IMR-90 (cell line): ENCODE measurements around the genes PEX10 and PLCH2.

DNA sequence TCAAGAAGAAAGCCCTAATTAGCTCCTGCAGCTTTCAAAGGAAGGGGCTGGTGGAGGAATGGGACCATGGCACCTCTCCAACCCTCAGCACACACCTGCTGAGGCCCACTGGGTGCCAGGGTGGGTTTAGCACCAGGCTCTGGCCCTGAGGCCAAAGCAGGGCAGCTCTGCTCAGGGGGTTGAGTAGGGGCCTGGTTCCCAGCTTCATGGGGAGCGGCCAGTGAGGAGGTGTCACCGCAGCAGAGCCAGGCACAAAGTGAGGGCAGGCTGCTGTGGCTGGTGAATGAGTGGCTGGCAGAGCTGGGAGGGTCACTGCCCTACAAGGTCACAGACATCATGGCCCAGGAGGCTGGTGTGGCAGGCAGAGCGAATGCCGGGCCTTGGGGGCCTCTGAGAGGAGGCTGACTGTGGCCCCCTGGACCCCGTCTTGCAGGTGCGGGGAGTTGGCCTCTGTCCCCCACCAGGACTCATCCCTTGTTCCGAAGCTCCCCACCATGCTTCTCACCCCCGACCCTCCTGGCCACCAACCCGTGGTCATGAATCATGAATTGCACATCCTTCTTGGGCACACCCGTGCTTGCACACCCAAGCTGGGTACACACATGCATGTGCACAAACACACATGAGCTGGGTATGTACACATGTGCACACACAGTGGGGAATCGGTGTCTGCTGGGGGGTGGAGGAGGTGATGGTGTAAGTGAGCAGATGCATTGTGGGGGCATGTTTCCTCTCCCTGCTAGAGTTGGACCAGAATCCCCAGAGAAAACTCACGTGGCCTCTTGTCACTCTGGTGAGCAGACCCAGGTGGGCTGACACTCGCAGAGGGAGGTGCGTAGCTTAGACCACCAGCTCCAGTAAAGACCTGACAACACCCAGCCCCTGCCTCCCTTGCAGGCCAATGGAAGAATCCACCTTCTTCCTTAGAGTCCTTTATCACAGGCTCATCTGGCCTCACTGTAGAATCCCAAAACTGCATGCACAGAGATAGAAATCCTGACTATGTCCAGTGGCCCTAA is 4.8 kb upstream of the GNB1 start:
- RRBS, result no CpG with 5 or more reads among the region's 14 CpGs
CAGE:
- cytosol, long polyA plus RNA, result no peak
- long polyA plus RNA, result no peak
- nucleus, long polyA plus RNA, result no peak

- RRBS, result no CpG with 5 or more reads among the region's 14 CpGs
CAGE:
- cytosol, long polyA plus RNA, result no peak
- long polyA plus RNA, result no peak
- nucleus, long polyA plus RNA, result no peak
These were observed 7.4 kb downstream of the CFAP74 start for GRCh38 chr1:1996172-1996662.

DNA sequence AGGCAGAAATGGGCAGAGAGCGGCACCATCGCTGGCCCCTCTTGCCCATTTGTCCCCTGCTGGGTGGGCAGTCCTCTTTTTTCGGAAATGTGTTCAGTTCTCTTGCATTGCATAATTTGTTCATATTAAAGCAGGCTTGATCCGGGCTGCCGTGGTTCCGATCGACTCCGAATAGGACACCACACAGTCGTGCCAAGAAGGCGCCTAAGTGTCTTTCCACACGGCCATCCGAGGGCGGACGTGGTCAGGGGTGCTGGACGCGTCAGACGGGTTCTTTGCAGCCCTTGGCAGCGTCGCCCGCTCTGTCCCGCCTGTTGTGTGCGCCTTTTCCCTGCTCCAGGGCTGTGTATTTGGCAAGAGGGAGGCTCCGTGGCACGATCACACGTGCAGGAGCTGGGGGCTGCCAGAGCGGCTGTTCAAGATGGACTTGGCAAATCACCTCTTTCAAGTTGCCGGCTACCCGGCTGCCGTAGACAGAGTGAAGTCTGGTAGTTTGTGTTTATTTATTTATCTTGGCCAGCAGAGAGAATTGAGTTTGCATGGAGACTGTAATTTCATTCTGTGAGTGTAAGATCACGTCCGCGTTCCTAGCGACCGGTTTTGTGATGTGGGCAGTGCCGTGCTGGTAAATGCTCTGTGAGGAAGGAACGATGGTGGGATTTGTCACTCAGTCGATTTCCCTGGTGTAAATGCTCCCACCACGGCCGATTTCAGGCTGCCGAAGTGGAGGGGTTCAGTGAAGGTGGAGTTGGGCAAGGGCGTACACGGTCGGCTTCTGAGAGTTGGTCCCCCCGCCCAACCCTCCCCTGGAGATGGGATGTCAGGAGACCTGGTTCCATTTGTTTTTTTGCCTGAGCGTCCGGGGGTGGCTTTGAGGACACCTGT is 31.9 kb downstream of the PRKCZ start:
- RRBS, result no CpG with 5 or more reads among the region's 46 CpGs
CAGE:
- cytosol, long polyA plus RNA, result no peak
- long polyA plus RNA, result no peak
- nucleus, long polyA plus RNA, result no peak

GRCh38 chr1:2139797-2140371 is 54.7 kb downstream of the FAAP20 start:
- RRBS, result no CpG with 5 or more reads among the region's 6 CpGs
CAGE:
- cytosol, long polyA plus RNA, result no peak
- long polyA plus RNA, result no peak
- nucleus, long polyA plus RNA, result no peak

DNA sequence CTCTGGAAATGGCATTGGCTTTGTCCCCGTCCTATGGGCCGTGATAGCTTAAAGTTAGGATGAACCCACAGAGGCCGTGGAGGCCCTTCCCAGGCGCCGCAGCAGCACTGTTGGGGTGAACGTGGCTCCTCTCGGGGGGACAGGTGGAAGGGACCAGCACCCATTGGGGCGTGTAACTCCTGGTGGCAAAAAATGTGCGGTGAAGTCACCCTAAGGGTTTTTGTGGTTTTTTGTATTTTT is 27.3 kb downstream of the FAAP20 start:
- RRBS, result no CpG with 5 or more reads among the region's 9 CpGs
CAGE:
- cytosol, long polyA plus RNA, result no peak
- long polyA plus RNA, result no peak
- nucleus, long polyA plus RNA, result no peak

DNA sequence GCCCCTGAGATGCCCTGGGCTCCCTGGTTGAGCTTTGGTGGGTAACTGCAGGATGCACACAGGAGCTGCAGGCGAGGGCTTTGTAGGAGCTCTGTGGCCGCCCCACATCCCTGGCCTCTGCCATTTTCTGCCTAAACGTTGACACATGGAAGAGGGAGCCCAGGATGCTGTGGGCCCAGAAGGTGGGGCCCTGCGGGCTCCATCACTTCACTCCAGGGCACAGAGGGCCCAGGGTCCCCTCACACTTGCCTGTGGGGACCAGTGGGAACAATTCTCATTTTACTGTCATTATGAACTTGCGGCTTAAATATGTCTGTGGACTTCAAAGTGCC is 12.8 kb downstream of the SKI start:
- RRBS, result no CpG with 5 or more reads among the region's 5 CpGs
CAGE:
- cytosol, long polyA plus RNA, result no peak
- long polyA plus RNA, result no peak
- nucleus, long polyA plus RNA, result no peak

- RRBS, result no CpG with 5 or more reads among the region's 40 CpGs
CAGE:
- cytosol, long polyA plus RNA, result no peak
- long polyA plus RNA, result no peak
- nucleus, long polyA plus RNA, result no peak
These were observed 20.0 kb downstream of the SKI start for GRCh38 chr1:2247734-2248941.

DNA sequence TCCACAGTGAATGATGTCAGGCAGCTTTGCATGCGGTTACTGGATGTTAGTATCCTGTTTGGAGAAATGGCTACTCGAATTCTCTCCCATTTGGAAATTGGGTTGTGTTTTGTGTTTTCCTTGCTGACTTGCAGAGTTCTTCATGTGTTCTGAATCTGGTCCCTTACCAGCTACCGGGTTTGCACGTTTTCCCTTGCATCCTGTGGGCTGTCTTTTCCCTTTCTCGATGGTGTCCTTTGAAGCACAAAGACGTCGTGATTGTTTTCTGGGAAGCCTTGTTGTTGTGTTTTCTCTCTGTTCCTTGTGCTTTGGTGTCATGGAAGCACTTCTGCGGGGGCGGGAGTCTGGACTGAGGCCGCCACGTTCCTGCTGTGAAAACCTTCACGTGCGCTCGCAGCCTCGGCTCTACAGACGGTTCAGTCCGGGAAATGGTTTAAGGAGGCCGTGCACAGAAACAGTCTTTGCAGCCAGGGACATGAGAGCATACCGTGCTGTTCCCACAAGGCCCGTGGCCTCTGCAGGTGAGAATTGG is 68.4 kb downstream of the SKI start:
- RRBS, result no CpG with 5 or more reads among the region's 20 CpGs
CAGE:
- cytosol, long polyA plus RNA, result no peak
- long polyA plus RNA, result no peak
- nucleus, long polyA plus RNA, result no peak

GRCh38 chr1:2304786-2305590 is 76.9 kb downstream of the SKI start:
- RRBS, result no CpG with 5 or more reads among the region's 43 CpGs
CAGE:
- cytosol, long polyA plus RNA, result no peak
- long polyA plus RNA, result no peak
- nucleus, long polyA plus RNA, result no peak

DNA sequence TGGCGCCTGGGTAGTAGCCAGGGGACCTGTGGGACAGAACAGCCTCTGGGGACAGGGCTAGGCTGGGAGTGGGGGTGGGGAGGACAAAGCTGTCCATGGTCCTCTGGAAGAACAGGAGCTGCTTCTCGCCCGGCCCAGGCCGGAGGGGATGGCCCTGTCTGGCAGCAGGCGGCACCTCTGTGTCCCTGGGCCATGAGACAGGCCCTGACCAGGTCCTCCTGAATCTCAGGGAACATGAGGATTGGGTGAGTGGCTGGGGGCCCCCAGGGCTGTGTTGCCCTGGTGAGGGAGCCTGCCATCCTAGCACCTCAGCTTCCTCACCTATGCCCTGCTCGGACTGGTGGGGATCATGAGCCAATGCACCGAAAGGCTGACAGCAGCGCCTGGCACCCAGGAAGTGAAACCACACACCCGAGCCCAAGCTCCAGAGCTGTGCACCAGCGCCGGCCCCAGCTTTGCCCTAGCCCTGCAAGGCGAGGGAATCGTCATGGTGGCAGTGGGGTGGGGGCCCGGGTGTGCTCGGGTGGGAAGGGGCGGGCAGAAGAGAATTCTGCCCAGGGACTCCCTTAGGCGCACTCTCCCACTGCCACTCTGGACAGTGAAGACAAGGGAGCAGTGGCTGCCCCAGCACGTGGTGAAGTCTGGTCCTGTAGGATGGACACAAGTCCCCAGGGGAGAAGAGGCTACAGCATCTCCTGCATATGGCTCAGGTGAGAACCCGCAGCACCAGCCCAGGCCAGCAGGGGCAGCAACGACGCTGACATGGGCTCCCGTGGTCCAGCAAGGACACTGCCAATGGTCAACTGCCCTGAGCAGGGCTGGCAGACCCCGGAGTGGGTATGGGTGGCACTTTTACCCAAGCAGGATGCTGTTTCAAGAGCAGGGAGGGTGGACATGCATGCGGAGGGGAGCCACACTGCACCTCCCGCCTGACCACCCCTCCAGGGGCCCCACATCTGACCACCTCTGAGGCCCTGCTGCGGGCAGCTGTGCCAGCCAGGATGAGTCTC is 9.0 kb downstream of the MORN1 start:
- RRBS, result 74% methylated on average over 4 of the region's 26 CpGs
CAGE:
- cytosol, long polyA plus RNA, result no peak
- long polyA plus RNA, result no peak
- nucleus, long polyA plus RNA, result no peak

DNA sequence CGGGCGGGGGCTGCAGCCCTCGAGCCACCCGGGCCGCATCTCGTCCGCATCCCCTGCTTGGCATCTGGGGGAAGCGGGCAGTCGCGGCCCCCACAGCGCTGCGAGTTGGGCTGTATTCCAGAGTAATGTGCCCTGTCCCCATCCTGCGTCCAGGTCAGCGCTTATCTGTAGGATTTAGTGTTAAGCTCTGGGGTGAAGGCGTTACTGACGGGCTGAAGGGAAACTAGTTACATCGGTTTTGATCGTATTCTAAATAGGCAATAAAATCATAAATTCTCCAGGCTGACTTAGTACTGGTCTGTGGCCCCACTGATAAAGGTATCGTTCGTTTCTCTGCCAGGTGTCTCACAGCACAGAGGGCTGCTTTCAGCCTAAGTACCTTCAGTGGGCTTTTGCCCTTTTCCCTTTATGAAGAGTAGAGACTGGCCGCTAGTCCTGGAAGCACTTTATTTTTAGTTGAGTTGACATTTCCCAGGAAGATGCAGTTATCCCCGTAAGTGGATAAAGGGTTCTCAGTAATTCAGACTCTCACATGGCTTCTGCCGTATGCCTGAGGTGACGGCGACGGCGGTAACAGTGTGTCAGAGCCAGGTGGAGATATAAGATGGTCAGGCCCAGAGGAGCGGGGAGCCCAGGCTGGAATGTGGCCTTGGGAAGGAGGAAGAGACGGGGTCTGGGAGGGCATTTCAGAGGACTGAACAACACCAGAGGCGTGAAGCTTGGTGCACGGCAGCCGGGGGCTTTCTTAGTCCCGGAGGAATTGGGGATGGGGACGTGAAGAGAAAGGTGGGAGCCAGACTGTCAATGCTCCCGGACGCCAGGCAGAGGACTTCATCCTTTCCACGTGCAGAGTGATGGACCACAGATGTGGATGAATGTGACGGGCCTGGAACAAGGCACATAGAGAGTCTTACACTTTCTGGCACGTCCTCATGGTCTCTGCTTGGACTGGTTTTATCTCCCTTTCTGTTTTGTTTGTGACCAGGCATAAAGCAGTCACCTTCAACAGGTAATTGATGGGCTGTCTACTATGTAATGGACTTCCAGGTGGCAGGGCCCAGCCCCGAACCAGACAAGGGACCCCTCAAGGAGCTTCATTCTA is 933 bp downstream of the RER1 start:
- RRBS, result 54% methylated on average over 4 of the region's 40 CpGs
CAGE:
- cytosol, long polyA plus RNA, result no peak
- long polyA plus RNA, result no peak
- nucleus, long polyA plus RNA, result no peak

GRCh38 chr1:2411777-2412635 is at the start of gene PEX10:
Gene PEX10 (minus strand): TSS chr1:2412564.
- RRBS, result 2% methylated on average over 36 of the region's 75 CpGs
CAGE:
- cytosol, long polyA plus RNA, result start-site peak on the minus strand at chr1:2412514-2412549, 74 and 248 reads in 2 replicates
- long polyA plus RNA, result start-site peak on the minus strand at chr1:2412514-2412534, 70 and 118 reads in 2 replicates
- nucleus, long polyA plus RNA, result start-site peak on the minus strand at chr1:2412514-2412543, 47 and 23 reads in 2 replicates

DNA sequence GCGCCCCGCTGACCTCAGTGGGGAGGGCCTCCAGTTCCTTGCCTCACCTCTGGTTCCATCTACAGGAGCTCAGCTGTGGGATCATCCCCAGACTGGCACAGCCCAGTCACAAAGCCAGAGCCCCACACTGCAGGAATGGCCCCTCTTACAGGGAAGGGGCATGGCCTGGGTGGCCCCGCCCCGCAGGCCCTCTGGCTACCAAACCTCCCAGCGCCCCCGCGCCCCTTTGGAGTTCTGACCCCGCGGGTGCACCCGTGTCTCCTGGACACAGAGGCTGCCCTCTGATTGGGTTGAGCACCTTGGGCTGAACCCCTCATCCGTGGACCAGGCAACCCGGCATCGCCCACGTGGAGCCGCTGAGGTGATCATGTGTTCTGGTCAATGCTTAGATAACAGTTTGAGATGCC is 1.4 kb upstream of the PEX10 start:
- RRBS, result no CpG with 5 or more reads among the region's 15 CpGs
CAGE:
- cytosol, long polyA plus RNA, result no peak
- long polyA plus RNA, result no peak
- nucleus, long polyA plus RNA, result no peak

DNA sequence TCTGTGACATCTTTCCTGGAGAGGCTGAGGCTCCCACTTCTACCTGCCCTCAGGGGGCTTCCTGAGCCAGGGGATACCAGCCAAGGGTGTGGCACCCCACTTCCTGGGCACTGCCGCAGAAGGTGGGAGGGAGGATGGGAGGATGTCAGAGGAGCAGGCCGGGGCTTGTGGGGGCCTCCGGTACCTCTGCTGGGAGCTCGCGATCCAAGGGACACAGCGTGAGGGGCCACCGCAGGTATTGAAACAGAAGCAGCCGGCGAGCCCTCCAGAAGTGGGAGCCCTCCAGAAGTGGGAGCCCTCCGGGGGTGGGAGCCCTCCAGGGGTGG is 15.1 kb upstream of the PEX10 start:
- RRBS, result 87% methylated on average over 7 of the region's 10 CpGs
CAGE:
- cytosol, long polyA plus RNA, result no peak
- long polyA plus RNA, result no peak
- nucleus, long polyA plus RNA, result no peak

DNA sequence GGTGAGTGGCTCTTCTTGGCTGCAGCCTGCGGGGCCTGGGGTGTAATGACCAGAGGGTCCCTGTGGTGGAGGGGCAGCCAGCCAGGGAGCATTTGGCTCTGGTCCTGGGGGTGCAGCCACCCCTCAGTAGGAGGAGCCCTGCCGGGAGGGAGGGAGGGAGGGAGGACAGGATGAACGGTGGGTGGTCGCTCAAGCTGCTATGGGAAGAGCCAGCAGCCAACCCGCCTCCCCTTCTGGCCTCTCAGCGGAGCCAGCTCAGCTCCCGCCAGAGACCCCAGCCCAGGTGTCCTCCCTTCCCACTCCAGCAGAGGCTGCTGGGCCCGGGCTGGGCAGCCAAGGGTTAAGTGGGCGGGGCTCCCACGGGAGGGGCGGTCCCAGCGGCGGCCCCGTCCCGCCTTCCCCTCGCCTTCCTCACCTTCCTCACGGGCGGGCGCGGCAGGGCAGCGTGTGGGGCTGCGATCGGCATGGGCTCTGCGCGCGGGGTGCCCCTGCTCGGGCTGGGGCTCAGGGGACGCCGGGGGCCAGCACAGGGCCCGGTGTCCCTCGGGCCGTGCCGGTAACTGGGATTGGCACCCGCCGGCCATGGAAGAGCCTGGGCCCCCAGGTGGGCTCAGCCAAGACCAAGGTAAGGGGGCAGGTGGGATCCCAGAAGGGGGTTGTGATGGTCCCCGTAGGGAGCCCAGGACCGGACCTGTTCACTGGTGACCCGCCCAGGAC is 8.9 kb upstream of the PLCH2 start:
- RRBS, result 5% methylated on average over 3 of the region's 38 CpGs
CAGE:
- cytosol, long polyA plus RNA, result no peak
- long polyA plus RNA, result no peak
- nucleus, long polyA plus RNA, result no peak

DNA sequence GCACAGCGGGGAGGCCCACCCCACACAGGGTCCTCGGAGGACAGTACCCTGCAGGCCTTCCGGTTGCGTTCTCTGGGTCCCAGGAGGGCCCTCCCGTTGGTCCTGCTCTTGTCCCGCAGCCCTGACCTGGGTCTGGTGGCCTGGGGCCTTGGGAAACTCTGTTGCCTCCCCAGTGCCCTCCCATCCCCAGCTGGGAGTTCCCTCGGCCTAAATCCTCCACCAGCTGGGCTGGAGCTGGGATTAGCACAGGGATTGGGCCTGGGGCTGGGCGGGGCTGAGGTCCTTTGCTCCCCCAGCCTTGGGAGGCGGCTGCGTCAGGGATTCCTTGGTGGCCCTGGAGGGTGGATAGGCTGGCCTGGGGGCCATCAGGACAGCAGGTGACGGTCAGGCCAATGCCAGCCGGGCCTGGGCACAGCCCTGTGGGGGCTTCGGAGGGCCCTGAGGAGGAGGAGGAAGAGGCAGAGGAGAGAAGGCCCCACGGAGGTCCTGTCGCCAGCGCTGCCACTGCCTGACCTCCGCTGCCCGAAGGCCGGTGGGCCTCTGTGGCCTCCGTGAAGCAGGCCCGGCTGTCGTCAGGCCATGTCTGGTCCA is at the start of gene PLCH2:
TSS of gene PLCH2 (plus strand) at position 280 of the 591 bp plus-strand sequence.
- RRBS, result 81% methylated on average over 2 of the region's 22 CpGs
CAGE:
- cytosol, long polyA plus RNA, result no peak
- long polyA plus RNA, result no peak
- nucleus, long polyA plus RNA, result no peak

DNA sequence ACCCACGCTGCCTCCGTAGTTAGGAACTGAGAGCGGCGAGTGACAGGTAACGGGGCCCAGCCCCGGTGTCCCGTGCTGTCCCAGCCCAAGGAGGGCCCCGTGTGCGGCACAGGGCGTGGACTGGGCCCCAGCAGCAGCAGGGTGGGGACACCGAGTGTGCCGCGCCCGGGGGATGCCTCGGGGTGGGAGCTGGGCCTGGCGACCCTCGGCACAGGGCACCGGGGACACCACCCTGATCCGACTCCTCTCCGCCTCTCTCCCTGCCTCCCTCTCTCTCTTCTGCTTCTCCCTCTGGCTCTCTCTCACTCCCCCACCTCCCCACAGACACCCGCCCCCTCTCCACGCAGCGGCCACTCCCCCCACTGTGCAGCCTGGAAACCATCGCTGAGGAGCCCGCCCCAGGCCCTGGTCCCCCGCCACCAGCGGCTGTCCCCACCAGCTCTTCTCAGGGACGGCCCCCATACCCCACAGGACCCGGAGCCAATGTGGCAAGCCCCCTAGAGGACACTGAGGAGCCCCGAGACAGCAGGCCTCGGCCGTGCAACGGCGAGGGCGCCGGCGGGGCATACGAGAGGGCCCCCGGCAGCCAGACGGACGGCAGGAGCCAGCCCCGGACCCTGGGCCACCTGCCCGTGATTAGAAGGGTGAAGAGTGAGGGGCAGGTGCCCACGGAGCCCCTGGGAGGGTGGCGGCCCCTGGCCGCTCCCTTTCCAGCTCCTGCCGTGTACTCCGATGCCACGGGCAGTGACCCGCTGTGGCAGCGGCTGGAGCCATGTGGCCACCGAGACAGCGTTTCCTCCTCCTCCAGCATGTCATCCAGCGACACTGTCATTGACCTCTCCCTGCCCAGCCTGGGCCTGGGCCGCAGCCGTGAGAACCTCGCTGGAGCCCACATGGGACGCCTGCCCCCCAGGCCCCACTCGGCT is 22.5 kb downstream of the PANK4 start:
- RRBS, result 42% methylated on average over 17 of the region's 59 CpGs
CAGE:
- cytosol, long polyA plus RNA, result no peak
- long polyA plus RNA, result no peak
- nucleus, long polyA plus RNA, result no peak

DNA sequence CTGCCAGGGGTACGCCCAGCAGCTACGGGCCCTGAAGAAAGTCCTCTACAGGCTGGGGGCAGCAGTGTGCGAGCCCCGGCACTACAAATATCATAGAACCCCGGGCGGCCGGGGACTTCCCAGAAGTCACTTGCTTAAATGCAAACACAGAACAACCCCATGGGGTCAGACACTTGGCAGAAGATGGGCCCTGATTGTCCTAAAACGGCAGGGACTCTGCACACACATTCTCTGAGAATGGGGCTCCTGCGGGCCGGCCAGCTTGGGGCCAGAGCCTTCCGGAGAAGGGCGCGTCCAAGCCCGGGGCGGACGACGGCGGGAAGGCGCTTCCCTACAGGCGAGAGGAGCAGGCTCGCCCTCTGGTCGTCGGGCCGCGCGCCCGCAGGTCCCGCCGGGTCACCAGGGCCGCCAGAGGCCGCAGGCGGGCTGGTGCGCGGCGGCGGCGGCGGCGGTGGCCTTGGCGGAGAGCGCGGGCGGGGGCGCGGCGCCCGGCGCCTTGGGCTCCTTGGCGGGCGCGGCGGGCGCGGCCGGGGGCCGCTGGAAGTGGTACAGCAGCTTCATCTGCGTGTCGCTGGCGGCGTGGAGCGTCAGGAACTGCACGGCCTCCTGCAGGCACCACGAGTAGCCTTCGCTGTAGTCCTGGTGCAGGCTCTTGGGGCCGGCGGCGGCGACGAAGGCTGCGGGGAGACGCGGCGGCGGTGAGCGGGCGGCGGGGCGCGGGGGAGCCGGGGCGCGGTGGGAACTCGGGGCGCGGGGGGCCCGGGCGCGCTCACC is 803 bp downstream of the HES5 start:
- RRBS, result 6% methylated on average over 49 of the region's 88 CpGs
CAGE:
- cytosol, long polyA plus RNA, result no peak
- long polyA plus RNA, result no peak
- nucleus, long polyA plus RNA, result no peak

DNA sequence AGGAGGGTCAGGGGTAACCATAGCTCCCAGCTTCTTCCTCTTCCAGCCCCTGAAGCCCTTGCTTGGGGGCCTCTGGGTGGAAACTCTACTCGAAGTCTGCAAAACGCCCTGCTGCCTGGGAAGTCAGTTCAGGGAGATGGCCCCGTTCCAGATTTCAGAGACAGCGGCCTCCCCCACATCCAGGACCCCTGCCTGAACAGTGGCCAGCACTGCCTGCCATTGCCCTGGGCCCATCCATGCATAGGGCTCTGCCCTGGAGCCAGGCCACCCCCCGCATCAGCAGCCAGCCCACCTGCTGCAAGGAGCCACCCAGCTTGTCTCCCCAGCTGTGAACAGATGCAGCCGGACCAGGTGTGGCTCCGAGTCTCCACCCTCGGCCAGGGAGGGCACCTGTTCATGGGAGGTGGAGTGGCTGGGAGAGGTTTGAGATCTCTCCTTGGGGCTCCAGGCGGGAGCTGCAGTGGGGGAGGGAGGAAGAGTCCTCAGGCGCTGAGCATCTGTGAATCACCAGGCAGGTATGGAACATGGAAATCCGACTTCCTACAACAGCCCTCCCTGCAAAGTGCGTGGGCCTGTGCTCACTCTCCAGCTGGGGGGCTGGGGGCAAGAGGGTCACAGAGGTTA is 4.6 kb upstream of the HES5 start:
- RRBS, result no CpG with 5 or more reads among the region's 12 CpGs
CAGE:
- cytosol, long polyA plus RNA, result no peak
- long polyA plus RNA, result no peak
- nucleus, long polyA plus RNA, result no peak

- RRBS, result 31% methylated on average over 6 of the region's 30 CpGs
CAGE:
- cytosol, long polyA plus RNA, result no peak
- long polyA plus RNA, result no peak
- nucleus, long polyA plus RNA, result no peak
These were observed 12.5 kb upstream of the TNFRSF14 start for GRCh38 chr1:2543466-2544225.